A375 (cell line): ENCODE results near the genes MBIP, SLC25A21 and FOXA1.

DNA sequence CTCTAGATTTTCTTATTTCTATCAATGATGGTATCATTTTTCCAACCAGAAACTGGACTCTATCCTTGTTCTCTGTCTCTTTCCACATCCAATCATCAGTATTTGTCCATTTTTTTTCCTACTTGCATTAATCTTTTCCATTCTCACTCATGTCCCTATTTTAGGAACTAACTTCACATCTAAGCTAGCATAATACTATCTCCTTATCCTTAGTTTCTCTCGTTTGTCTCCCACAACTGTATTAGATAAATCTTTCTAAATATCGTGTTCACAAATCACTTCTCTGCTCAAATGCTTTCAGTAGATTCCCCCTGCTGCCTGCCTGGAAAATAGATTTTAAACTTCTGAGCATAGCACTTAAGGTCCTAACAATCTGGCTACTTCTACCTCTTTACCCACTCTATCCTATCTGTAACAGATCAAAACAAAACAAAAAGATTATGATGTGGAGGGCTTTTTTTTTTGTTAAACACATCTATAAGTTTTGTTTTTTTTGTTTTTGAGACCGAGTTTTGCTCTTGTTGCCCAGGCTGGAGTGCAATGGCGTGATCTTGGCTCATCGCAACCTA lies 14.6 kb downstream of the MBIP start:
- RAMPAGE, long total RNA: no peak

GRCh38 chr14:36319805-36321118 lies at the start of gene MBIP:
TSS of gene MBIP (minus strand) at chr14:36320637.
- RAMPAGE, long total RNA: no peak

DNA sequence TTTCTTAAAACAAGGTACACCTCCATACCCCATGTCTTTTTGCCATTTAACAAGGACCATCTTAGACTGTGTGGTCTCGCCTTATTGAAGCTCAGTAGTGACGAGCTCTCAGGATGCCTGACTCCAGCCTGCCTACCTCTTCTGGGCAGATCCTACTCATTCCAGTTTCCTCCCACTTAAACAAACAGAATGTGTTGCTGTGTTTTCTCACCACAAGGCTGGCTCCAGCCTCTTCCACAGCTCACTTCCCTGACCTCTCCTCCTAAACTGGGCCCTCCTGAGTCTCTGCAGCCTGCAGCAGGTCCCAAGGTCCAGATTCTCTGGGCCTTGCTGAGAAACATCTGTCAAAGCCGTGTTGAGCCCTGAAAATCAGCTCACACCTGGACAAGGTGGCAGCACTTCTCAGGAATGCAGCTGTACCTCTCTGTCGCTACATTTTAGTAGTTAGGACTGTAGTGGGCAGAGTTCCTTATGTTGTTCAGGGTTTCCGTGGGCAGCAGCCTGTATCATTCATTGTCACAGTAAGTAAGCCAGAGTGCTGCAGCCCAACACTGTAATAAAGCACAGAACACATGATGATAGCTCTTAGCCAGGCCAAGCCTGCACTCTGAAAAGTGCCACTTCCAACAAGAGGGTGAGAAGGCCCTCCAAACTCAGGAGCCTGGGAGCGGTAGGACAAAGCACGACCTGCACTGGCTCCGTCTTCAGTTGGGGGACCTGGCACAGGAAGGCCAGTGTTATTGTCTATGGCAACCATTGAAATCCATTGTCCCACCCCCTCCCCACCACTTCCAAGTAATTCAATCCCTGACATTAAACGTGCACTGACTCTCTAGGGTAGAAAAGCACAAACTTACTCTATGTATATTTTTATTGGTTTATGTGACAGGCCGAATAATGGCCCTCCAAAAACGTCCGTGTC lies 68.5 kb downstream of the NKX2-1 start:
- RAMPAGE, long total RNA: no peak

GRCh38 chr14:36507760-36508579 lies 12.1 kb downstream of the NKX2-1 start:
- RAMPAGE, long total RNA: no peak

GRCh38 chr14:36516659-36517040 lies 3.4 kb downstream of the NKX2-1 start:
- RAMPAGE, long total RNA: no peak

DNA sequence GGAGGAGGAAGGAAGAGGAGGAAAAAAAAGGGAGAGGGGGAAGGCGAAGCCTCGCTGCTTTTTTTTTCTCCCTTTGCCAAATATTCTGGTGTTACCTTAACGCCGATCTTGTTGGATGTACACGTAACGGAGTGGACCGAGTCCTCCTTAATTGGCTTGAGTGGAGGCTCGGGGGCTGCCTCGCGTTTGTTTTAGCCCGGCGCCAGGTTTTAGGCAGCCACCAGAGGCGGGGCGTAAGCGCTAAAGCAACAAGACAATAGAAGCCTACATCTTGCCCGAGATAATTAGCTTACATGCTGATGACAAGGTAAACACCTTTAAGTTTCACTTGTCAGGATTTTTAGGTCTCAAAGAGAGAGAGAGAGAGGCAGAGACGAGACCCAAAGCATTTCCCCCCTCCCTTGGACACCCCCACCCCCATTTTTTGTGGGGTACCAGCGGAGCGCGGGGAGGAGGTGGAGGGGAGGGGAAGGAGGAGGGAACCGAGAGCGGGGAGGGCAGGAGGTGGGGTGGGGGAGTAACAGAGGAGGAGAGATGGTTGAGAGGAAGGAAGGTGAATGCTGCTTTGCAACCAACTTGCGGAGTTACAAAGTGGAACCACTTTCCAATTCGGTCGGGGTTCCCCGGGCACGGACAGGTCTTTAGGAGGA lies 534 bp downstream of the NKX2-1 start:
- RAMPAGE, long total RNA: no peak

- RAMPAGE, long total RNA: no peak
Observed at GRCh38 chr14:36523968-36524841, 4.2 kb upstream of the NKX2-1 start.

GRCh38 chr14:37060801-37061185 lies 111.6 kb downstream of the SLC25A21 start:
- RAMPAGE, long total RNA: no peak

DNA sequence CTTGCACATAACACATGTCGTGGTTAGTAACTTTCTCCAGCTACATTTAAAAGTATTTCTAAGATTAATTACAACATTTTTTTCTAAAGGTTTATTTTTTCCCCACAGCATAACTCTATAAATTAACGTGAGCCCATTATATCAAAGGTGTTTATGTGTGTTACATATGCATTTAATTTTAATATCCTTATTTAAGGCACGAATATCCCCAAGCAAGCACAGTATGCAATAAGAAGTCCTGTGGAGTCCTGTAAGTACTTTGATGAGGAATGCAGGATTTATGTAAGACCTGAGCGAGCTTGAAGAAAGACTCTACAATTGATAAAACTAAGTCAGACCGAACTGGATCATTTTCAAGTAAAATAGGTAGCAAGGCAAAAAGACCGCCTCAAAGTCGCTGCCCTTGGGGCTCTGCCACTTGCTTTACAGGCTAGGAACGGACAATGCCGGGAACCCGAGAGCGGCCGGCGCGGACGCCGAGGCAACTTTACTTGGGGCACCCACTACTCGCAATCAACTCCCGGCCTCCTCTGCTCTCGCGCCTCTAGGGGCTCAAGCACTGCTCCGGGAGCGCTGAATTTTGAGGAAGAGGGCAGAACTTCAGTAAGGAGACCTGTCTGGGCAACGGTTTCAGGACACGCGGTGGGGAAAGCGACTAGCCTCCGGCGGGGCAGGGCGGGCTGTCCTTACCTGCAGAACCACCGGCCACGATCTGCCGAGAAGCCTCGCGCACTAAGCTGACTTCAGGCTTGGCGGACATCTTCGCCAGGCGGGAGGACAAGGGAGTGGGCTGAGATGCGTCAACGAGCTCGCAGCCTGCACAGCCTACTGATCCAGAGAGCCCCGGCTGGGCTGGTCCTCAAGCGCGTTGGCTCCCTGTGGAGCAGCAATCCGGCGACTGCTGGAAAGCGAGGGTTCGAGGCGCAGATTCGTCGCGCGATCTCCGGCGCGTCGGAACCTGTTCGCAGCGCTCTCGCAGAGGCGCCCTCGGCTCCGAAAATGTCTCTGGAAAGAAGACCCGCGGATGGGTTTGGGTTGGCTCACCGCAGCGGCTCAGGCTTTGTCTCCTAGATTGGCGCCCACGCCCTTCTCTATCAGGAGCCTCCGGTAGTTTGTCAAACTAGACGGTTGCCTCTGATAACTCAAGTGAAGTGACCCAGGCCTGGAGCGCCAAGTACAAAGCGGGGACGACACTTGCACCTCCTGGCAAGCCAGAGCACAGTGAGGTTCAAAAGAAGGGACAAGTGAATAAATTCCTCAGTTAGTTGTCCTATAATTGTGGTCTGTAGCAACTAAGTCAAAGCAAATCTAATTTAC lies at the start of gene SLC25A21:
Gene SLC25A21 (minus strand): TSS at position 1,016 of the 1,317 bp plus-strand sequence.
- RAMPAGE, long total RNA: no peak

- RAMPAGE, long total RNA: no peak
Observed at GRCh38 chr14:37247711-37248428, 50.1 kb downstream of the MIPOL1 start.

DNA sequence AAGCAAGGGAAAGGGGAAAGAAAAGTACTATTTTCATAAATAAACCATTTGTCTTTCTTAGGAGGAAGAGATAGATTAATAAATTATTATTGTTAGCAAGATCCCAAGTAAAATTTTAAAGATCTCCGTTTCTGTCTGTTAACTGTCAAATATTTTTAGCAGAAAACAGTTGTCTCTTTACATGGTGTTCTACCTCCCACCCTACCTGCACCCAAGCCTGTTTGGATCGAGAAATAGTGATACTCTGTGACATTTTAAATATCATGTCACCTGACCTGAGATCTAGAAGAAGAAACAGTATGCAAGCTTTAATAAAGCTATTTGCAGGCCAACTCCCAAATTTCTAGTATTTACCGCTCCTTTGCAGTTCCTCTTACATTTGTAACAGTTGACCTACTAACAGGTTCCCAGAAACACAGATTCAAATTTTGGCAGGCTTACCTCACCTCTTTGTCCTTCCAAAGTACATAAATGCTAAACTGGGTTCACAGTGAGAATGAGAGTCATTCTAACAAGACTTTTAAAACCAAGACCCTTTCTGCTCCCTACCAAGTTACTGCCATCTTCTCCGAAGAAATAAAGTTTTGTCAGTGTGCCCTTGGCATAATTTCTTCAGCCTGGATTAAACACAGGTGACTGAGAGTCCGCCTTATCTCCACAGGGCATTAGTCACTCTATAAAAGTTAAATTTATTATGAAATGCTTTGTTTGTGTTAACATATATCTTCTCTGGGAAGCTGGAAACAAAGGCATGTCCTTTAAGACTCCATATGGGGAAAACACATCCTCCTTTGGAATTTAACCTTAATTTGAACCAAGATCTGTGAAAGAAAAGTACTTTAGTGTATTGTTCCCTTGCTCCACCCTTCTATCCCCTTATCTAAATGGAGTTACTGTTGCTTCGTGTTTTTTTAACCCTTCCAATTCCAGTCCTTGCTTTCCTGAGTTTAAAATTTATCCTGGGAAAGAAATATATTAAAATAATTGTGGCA lies 28.3 kb downstream of the FOXA1 start:
- RAMPAGE, long total RNA: no peak

DNA sequence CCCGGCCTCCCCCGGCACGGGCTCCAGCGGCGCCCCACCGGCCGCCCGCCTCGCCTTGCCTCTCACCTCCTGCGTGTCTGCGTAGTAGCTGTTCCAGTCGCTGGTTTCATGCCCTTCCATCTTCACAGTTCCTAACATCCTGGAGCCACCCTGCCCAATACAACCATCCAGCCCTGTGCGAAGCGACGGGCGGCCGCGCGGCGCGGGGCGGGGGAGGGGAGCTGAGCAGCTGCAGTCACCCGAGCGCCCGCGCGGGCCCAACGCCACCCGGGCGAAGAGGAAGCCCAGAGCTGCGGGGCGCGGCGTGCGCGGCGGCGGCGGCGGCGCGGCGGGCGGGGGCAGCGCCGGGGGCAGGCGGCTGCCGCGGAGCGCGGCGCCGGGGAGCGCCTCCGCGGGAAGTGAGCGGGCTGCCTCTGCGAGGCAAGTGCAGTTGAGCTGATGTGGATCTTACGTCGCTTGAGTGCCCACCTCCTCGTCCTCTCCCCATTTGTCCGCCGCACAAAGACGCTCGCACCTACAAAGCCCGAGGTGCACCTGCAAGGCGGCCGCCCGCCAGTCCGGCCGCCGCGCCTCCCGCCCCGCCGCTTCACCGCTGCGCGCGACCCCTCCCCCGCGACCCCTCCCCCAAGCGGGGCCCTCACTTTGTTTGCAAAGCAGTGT lies at the start of gene FOXA1:
Gene FOXA1 (minus strand): TSS at position 415 of the 660 bp plus-strand sequence.
- RAMPAGE, long total RNA: no peak

- RAMPAGE, long total RNA: no peak
Observed at GRCh38 chr14:37598162-37599100, 3.0 kb downstream of the TTC6 start.

DNA sequence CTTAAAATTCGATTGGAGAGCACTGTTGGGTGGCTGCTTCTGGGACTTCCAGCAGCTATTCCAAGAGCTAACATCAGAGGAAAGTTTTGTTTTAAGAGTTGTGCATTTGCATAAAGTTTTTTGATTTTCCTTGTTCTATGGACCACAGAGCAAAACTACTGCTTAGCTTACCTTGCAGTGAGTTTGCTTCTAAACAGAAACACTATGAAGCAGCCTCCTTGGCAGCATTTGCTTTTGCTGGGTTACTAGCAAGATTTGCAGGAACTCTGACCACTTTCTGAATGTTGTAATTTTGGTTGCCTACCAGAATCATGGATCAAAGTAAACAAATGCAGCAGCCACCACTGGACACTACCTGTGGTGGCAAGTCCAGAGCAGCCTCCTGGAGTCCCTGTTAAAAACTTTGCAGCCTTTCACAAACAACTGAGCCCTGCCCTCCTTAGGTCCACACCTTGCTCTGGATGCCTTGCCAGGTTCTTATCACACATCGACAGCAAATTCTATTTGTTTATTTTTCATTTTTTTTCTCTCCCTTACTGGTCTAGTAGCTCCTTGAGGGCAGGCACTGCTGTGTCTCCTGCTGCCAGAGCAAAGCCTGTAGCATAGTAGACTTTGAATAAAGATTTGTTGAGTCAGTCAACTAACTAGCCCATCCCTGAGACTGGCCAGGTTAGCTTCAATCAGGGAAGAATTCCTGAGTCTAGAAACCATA lies 5.5 kb downstream of the TTC6 start:
- RAMPAGE, long total RNA: no peak

DNA sequence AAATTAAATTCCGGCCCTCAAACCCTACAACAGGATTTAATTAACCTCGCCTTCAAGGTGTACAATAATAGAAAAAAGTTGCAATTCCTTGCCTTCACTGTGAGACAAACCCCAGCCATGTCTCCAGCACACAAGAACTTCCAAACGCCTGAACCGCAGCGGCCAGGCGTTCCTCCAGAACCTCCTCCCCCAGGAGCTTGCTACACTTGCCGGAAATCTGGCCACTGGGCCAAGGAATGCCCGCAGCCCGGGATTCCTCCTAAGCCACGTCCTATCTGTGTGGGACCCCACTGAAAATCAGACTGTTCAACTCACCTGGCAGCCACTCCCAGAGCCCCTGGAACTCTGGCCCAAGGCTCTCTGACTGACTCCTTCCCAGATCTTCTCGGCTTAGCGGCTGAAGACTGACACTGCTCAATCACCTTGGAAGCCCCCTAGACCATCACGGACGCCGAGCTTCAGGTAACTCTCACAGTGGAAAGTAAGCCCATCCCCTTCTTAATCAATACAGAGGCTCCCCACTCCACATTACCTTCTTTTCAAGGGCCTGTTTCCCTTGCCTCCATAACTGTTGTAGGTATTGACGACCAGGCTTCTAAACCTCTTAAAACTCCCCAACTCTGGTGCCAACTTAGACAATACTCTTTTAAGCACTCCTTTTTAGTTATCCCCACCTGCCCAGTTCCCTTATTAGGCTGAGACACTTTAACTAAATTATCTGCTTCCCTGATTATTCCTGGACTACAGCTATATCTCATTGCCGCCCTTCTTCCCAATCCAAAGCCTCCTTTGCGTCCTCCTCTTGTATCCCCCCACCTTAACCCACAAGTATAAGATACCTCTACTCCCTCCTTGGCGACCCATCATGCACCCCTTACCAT lies 14.6 kb upstream of the SSTR1 start:
- RAMPAGE, long total RNA: no peak

DNA sequence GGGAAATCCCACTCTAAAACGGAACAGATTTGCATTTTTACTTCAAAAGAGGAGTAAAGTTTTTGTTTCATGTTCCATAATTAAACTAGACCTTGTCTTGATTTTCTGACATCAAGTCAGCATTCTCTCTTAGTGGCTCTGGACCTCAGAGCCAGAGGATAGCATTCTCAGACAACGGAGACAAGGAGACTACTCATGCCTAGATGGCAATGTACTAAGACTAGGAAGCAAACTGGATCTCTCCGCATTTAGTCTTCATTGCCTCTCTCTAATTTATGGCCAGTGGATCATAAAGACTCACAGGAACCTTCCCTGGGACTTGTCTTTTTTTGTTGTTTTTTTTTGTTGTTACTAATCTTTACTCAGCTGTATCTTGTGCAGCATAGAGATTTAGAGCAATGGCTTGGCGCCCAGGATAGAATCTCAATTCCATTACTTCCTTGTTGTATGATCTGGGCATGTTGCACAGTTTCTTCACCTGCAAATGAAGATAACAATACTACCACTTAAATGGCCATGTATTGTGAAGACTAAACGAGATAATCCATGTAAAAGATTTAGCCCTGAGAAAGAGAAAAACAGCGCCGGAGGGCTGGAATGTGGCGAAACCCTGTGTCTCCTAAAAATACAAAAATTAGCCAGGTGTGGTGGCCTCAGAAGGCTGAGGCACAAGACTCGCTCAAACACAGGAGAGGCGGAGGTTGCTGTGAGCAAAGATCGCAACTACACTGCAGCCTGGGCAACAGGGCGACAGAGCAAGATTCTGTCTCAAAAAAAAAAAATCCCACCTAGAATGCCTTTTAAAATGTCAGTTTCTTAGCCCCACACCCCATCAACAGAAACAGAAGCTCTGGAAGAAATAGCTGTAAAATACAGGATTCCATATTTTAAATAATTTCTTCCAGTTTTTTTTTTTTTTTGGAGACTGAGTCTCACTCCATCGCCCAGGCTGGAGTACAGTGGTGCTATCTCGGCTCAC lies 3.9 kb upstream of the GEMIN2 start:
- RAMPAGE, long total RNA: no peak

DNA sequence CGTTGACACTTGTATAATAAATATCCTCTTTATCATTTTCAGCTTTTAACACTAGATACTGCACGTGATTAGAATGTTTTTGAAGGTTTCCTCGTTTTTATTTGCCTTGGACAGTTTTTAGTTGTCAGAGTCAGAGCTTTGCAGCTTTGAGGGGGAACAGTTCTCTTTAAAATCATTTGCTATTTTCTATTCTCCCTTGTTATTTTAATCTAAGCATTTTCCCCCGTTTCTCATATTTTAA lies 7.1 kb downstream of the PNN start:
- RAMPAGE, long total RNA: no peak

DNA sequence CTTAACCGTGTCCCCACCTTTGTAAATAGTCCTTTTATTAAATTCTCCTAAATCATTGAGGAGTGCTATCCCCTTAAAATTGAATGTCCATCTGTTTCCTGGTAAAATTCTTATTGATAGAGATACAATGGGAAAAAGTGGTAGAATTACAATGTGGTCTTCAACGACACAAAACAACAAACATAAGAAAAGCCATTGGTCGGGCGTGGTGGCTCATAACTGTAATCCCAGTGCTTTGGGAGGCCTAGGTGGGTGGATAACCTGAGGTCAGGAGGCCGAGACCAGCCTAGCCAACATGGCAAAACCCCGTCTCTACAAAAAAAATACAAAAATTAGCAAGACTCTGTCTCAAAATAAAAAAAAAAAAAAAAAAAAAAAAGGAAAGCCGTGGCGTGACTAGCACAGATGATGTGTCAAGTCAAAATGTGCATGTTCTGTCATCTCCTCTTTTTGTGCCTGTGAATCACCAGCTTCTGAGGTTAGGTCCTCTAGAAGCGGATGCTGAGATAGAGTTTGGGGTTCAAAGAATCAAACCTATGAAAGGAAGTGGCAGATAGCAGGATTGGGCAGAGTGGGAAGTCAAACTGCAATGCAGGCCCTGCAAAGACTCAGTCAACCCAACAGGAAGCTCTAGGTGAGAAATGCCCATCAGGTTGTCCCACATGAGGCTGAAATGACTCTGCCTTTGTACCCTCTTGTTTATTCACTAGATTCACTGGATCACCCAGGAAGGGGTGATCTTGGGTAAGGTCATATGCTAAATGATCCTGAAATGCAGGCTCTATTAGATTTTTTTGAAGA lies 4.7 kb upstream of the MIA2 start:
- RAMPAGE, long total RNA: no peak

DNA sequence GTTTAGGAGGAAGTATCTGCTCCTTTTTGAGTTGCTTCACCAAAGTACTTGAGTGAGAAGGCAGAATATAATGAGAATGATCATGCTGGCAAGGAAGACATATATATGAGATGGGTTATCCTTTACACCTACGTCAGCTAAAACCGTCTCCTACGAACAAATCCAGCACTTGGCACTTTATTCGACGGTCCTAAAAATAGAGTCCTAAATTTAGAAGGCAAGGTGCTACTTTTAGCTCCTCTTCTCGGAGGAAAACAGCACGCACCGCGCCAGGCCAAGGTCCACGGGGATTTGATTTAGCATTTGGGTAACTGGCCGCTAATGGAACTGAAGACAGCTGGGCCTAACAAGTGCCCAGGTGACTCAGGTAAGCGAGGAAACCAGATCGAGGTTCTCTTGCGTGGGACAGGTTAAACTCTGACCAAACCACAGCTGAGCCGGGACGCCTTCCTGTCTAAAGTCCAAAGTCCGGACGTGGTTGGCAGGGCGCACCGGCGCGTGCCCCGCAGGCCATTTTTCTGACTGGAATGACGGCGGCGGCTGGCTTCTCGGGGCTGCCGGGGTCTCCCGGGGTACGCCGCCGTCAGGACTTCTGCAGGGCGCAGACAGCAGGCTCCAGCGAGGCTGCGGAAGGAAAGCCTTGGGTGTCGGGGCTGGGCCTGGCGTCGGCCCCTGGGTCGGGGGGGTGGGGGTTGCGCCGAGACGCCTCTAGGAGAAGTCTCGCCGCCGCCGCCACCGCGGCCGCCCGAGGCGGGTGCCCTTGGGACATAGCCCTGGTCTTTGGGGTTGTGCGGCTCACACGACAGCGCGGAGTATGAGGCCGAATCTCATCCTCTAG lies 32.7 kb downstream of the MIA2 start:
- RAMPAGE, long total RNA: no peak

GRCh38 chr14:39275480-39276315 lies 42.0 kb downstream of the MIA2 start:
- RAMPAGE, long total RNA: no peak